Cardiac fibroblast (primary cell): ENCODE measurements around the gene ZNF286A.

DNA sequence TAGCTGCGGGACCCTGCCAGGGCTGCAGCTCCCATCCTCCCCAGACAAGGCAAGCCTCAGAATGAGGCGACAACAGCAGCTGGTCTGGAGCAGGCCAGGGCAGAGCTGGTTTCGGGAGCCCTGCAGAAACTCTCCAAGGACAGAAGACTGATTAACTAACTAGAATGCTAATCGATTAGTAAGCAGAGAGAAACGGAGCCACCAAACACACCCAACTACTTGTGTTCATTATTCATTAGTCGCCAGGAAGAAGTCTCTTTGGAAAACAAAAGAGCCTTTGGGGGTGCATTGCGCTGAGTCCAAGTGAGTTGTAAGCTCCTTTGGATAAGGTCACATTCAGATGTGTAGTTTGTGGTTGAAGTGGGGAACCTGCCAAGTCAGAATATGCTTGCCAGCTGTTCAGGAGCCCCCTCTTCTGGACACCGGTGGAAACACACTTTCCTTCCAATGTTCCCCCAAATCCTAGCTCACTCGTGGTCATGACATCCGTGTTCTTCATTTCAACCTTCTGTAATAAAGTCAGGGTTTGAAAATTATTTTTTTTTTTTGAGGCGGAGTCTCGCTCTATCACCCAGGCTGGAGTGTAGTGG is 47.2 kb upstream of the ARHGAP44 start:
- RRBS, result no CpG with 5 or more reads among the region's 12 CpGs

- RRBS, result no CpG with 5 or more reads among the region's 9 CpGs
Measured at GRCh38 chr17:12792554-12793137, 3.3 kb downstream of the ARHGAP44 start.

DNA sequence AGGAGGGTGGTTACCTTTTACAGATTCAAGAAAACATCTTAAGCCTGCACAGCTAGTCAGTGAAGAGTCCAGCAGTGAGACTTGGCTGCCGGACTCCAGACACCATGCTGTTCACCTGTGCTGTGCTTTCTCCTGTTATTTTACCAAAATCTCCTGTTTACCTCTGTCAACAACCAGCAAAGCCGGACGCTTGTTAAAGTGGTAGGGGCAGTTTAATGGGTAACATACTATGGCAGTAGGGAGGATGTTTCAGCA is 41.8 kb downstream of the ARHGAP44 start:
- RRBS, result 91% methylated on average over 2 of the region's 3 CpGs

DNA sequence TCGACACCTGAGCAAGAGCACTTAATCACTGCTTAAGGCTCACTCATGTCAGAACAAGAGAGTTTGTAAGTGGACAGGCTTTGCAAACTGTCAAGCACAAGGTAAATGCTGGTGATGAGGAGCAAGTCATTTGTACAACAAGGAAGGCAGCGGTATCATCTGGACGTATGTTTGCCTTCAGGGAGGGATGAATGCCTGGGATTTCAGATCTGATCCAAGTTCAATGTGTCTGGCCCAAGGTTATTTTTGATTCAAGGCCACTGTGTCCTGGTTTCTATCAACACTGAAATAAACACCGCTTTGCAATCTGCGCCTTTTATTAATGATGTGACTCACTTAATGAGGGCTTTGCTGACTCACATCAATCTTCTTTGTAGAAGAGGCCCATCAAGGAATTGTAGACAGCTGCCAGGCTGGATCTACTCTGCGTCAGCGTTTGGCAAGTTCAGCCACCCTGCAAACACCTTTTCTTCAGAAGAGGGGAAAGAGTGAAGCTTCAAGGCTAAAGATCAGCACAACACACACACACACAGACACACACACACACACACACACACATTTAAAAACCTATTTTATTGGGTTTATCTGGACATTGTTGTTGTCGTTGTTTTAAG is 174.5 kb upstream of the HS3ST3A1 start:
- RRBS, result no CpG with 5 or more reads among the region's 8 CpGs

DNA sequence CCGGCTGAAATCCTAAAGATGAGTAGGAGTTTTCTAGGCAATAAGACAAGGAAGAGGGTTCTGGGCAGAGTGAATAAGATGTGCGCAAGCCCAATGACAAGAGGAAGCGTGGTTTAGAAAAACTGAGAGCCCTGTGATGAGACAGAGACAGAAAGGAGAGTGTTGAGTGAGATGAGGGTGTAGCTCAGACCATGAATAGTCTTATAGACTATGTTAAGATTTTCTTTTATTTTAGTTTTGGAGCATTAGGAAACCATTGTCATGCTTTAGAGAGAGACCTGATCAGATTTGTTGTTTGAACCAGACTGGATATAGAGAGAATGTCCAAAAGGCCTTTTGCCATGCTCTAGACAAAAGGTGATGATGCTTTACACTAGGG is 50.3 kb downstream of the COX10 start:
- RRBS, result no CpG with 5 or more reads among the region's 3 CpGs

- RRBS, result 1% methylated on average over 20 of the region's 72 CpGs
Measured at GRCh38 chr17:14297109-14298085, 3.5 kb upstream of the HS3ST3B1 start.

DNA sequence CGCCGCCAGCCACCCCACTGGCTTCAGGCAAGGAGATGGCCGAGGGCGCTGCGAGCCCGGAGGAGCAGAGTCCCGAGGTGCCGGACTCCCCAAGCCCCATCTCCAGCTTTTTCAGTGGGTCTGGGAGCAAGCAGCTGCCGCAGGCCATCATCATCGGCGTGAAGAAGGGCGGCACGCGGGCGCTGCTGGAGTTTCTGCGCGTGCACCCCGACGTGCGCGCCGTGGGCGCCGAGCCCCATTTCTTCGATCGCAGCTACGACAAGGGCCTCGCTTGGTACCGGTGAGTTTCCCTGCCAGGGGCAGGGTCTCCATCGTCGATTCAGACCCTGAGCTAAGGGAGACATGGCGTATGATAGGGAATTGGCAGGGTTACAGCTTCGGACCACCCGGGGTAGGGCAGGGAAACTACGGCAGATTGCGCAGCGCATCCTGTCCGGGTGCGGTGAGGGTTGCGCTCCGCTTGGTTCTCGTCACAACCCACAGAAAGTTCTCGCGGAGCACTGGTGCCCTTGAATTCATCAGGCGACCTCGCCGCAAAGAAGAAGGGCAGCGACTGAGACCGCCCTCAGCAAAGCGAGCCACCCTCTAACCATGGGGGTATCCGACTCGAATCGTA is 1.0 kb downstream of the HS3ST3B1 start:
- RRBS, result 4% methylated on average over 9 of the region's 53 CpGs

- RRBS, result no CpG with 5 or more reads among the region's 5 CpGs
Measured at GRCh38 chr17:14316490-14316840, 15.6 kb downstream of the HS3ST3B1 start.

- RRBS, result no CpG with 5 or more reads among the region's 1 CpG
Measured at GRCh38 chr17:15042738-15043095, 222.4 kb downstream of the PMP22 start.

GRCh38 chr17:15346061-15346520 is 4.7 kb upstream of the TEKT3 start:
- RRBS, result no CpG with 5 or more reads among the region's 11 CpGs

GRCh38 chr17:15409461-15410400 is 57.7 kb downstream of the CDRT4 start:
- RRBS, result no CpG with 5 or more reads among the region's 22 CpGs

GRCh38 chr17:15645644-15645877 is 26.1 kb upstream of the FBXW10B start:
- RRBS, result no CpG with 5 or more reads among the region's 2 CpGs

- RRBS, result no CpG with 5 or more reads among the region's 74 CpGs
Measured at GRCh38 chr17:15699209-15700506, at the start of gene ZNF286A. ZNF286A (plus strand) TSS chr17:15699752.

- RRBS, result no CpG with 5 or more reads among the region's 11 CpGs
Measured at GRCh38 chr17:16006048-16006636, 6.5 kb downstream of the TTC19 start.

GRCh38 chr17:16026423-16026729 is 26.8 kb downstream of the TTC19 start:
- RRBS, result no CpG with 5 or more reads among the region's 1 CpG

- RRBS, result no CpG with 5 or more reads among the region's 4 CpGs
Measured at GRCh38 chr17:16058313-16058701, 58.7 kb downstream of the TTC19 start.

- RRBS, result no CpG with 5 or more reads among the region's 8 CpGs
Measured at GRCh38 chr17:16348487-16349080, 4.7 kb downstream of the CENPV start.

DNA sequence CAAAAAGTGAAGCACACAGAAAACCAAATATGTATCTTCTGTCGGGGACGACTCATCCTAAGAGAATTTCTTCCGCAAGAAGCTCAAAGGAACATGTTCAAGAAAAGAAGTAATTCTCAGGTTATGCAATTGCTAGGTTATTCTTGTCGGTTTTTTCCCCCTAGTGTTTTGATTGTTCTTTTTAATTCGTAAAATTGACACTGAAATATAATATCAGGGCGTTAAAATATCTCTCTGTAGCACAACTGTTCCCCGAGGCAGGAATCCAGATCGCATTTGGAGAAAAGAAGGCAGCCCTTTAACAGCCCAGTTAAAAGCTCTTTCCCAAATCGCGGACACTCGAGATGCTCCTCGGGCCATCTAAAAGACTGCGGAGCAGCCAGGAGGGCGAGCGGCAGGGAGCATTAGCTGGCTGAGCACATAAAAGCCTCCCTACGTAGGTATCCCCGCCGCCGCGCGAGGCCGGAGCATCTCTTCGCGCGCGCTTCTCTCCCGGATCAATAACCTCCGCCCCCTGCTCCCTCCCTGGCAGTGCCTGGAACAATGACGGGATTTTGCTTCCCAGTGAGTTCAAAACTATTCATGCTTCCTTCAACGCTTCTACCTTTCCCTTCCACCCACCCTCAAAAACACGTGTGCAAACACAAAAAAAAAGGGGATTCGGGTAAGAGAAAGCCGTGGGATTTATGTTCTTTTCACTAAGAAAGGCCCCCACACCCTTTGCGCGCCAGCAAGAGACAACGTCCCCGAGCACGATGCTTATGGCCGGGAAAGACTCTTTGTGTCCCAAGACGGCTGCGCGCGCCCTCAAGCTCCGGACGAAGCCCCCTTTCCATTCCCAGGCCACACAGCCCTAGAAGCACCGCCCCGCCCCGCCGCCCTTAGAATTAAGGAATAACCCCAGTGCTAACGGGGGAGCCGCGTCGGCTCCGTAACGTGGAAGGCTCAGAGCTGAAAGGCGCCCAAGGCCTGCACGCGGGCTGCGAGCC is 1.0 kb downstream of the CENPV start:
- RRBS, result 3% methylated on average over 6 of the region's 59 CpGs

DNA sequence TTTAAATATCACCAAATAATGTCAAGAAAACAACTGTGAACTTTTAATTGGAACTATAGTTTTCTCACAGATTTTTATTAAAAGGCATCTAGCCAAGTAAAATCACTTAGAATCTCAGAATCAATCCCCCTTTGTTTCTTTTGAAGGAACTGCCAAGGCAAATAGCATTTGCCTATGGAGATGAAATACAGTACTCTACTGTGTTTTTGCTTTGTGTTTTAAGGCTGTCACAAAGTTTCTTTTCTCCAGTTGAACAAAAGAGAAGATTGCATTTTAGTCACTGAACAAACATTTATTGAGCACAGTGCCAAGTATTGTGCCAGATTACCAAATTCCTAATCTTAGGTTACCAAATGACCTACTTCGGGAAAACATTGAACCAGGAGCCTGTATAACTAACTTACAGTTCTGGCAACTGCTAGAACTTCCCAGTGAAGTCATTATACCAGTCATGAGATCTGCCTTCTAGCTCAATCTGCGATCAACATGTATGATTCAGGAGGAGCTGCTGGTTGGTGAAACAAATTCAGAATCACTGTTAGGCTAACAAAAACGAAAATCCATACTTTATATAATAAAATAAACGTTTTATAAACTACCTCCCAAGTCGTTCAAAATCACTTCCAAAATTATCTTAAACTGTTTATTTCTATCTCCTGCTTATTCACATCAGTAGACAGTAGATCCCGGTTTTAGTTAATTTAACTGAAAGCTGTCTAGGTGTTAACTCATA is 2.9 kb upstream of the UBB start:
- RRBS, result no CpG with 5 or more reads among the region's 6 CpGs